ENCODE data around the genes MEIOC and GFAP.

GRCh38 chr17:44374512-44375229, 11.0 kb upstream of the FAM171A2 start:
- RRBS: over 99% methylated on average over 3 of the region's 29 CpGs
CAGE:
- cytosol, long polyA plus RNA: no peak
- long polyA plus RNA: no peak
- nucleus, long polyA plus RNA: no peak

DNA sequence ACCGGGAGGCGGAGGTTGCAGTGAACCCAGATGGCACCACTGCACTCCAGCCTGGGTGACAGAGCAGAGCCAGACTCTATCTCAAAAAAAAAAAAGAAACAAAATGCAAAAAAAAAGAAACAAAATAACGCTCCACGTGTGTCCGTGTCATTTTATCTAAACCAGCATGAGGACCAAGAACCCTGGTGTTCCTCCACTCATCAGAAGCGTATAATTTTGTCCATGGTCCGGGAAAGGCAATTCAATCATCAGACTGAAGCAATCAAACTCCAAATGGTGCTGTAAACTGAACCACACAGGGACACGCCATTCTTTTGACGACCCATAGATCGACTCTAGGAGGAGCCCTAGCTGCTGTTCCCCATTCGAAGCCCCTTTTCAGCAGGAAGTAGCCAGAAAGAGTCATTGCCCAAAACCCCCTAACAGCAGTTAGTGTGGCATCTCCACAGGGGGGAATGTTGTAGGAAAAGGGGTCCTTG, 8.1 kb upstream of the GPATCH8 start:
- RRBS: no CpG with 5 or more reads among the region's 11 CpGs
CAGE:
- cytosol, long polyA plus RNA: no peak
- long polyA plus RNA: no peak
- nucleus, long polyA plus RNA: no peak

DNA sequence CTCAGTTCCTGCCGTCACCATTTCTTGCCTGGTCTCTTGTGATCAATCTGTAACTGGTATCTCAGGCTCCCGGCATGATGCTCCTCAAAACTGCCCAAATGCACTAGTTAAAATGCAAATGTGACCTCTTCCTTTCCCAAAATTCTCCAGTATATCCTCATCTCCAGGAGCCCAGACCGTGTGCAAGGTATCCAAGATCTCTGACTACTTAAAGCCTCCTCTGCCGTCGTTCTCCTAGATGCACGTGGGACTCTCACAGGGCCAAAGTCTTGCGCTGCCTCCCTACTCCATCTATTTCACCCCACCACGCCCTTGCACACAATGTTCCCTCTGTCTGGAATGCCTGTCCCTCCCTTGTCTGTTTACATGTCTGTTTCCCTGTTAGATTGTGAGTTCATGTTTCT, 5.1 kb upstream of the FZD2 start:
- RRBS: no CpG with 5 or more reads among the region's 8 CpGs
CAGE:
- cytosol, long polyA plus RNA: no peak
- long polyA plus RNA: no peak
- nucleus, long polyA plus RNA: no peak

GRCh38 chr17:44655916-44656613, at the start of gene MEIOC:
MEIOC (plus strand) TSS chr17:44656468.
- RRBS: 5% methylated on average over 10 of the region's 55 CpGs
CAGE:
- cytosol, long polyA plus RNA: no peak
- long polyA plus RNA: no peak
- nucleus, long polyA plus RNA: no peak

DNA sequence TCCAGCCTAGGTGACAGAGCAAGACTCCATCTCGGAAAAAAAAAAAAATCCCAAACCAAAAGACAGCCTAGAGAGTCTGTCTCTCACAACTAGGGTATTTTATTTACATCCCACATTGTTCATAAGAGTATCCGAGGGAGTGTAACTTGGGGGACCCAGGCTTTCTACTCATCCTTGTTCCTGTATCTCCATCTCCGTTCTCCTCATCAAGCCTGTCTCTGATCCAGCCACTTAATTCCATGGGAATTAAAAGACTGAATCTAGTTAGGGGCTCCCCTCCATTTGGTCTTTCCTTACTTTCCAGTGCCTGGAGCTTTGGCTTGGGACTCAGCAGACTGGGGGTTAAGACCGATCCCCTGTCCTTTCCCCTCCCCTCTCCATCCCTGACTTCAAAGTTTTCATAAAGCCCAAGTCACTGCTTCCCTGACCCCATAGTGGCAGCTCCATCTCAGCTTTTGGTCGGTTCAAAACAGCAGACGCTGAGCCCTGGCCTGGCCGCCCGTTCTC, 1.7 kb upstream of the HIGD1B start:
- RRBS: no CpG with 5 or more reads among the region's 8 CpGs
CAGE:
- cytosol, long polyA plus RNA: no peak
- long polyA plus RNA: no peak
- nucleus, long polyA plus RNA: no peak

DNA sequence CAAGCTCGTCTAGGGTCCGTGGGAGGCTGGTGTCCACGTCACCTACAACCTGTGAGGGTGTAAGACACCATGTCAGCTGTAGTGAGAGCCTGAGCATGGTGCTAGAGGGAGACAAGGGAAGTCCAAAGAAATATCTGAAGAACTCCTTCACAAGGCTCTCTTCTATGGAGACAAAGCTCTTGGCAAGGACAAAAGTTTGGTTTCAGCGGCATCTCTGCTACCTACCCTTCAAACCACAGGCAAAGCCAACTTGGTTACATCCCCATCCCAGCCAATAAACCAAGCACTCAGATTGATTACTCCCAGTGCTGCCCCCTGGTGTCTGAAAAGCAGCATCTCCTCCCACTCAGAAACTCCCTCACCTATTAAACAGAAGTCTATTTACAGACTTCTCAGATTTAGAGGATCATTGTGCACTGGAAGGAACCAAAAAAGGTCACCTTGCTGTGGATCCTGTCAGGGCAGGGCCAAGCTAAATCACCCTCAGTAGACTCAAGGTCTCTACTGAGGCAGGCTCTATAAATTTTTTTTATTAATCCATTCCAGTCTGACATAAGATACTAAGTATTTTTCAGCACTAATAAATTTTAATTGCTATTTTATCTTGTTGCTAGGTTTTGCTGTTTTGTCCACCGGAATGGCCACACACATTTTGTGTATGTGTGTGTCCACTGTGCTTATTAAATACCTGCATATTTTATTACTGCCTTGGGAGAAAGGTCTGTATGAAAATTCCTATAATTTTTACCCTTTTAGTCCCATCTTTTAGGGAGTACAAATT, 17.5 kb downstream of the HIGD1B start:
- RRBS: no CpG with 5 or more reads among the region's 5 CpGs
CAGE:
- cytosol, long polyA plus RNA: no peak
- long polyA plus RNA: no peak
- nucleus, long polyA plus RNA: no peak

DNA sequence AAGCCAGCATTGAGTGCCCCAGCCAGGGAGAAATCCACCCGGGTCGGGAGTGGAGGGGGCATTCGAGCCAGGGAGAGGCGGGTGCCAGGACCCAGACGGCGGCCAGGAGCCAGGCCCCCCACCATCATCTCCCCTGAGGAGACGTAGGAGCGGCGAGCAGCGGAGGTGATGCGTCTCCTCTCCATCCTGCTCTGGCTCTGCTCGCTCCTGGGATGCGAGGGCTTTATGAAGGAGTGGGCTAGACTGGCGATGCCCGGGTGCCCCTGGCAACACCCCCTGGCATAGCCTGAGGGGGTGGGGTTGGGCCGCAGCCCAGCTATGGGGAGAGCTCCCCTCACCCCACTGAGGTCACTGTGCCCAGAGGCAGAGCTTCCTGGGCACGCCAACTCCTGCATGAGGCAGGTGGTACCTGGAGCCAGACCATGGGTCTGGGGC, at the start of gene GFAP:
Gene GFAP (minus strand): TSS at position 199 of the 435 bp plus-strand sequence.
- RRBS: 100% methylated on average over 1 of the region's 17 CpGs
CAGE:
- cytosol, long polyA plus RNA: no peak
- long polyA plus RNA: no peak
- nucleus, long polyA plus RNA: no peak

DNA sequence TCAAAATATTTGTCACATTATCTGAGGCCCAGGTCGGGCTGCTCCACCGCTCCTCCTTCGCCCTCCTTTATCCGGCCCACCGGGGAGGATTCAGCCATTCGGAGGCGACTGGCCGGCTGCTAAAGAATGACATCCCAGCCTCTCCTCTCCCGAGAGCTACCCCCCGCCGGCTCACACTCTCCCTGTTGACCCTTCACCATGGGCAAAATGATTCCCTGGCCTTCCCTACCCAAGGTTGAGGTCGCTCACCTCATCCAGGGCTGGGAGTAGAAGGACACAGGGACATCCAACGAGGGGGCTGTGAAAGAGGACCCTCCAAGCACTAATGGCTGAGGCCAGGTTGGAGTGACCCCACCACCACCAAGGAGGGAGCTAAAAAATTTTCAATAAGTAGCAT, 1.4 kb upstream of the C1QL1 start:
- RRBS: 96% methylated on average over 3 of the region's 13 CpGs
CAGE:
- cytosol, long polyA plus RNA: no peak
- long polyA plus RNA: no peak
- nucleus, long polyA plus RNA: no peak

GRCh38 chr17:44983442-44983934, 15.4 kb upstream of the C1QL1 start:
- RRBS: no CpG with 5 or more reads among the region's 5 CpGs
CAGE:
- cytosol, long polyA plus RNA: no peak
- long polyA plus RNA: no peak
- nucleus, long polyA plus RNA: no peak

- RRBS: no CpG with 5 or more reads among the region's 2 CpGs
CAGE:
- cytosol, long polyA plus RNA: no peak
- long polyA plus RNA: no peak
- nucleus, long polyA plus RNA: no peak
Observed at GRCh38 chr17:45041935-45042275, 9.5 kb downstream of the DCAKD start.

GRCh38 chr17:45092061-45092601, 31.0 kb downstream of the NMT1 start:
- RRBS: no CpG with 5 or more reads among the region's 8 CpGs
CAGE:
- cytosol, long polyA plus RNA: no peak
- long polyA plus RNA: no peak
- nucleus, long polyA plus RNA: no peak

GRCh38 chr17:45103248-45104085, 28.8 kb downstream of the PLCD3 start:
- RRBS: no CpG with 5 or more reads among the region's 18 CpGs
CAGE:
- cytosol, long polyA plus RNA: no peak
- long polyA plus RNA: no peak
- nucleus, long polyA plus RNA: no peak

DNA sequence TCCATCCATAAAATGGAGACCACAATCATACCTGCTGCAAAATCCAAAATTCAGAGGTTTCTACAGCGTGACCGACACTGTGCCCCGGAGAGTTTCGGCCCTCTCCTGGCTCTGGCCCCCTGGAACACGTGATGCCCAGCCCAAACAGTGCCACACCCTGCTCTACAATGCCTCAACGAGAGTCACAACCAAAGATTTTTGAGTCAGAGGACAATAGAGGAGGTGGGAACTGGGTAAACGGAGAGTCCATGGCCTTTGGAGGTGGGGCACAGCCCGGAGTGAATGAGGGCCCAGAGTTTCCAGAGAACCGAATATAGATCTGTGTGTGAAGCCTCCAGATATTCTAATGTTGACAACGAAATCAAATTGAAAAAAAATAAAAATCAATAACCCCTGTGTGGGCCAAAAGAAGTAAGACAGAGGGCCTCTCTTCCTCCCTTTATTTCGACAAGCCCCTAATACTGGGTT, 9.6 kb downstream of the PLCD3 start:
- RRBS: no CpG with 5 or more reads among the region's 11 CpGs
CAGE:
- cytosol, long polyA plus RNA: no peak
- long polyA plus RNA: no peak
- nucleus, long polyA plus RNA: no peak

GRCh38 chr17:45127778-45128503, 4.4 kb downstream of the PLCD3 start:
- RRBS: no CpG with 5 or more reads among the region's 16 CpGs
CAGE:
- cytosol, long polyA plus RNA: no peak
- long polyA plus RNA: no peak
- nucleus, long polyA plus RNA: no peak

- RRBS: no CpG with 5 or more reads among the region's 15 CpGs
CAGE:
- cytosol, long polyA plus RNA: no peak
- long polyA plus RNA: no peak
- nucleus, long polyA plus RNA: no peak
Observed at GRCh38 chr17:45135973-45136446, 523 bp downstream of the ACBD4 start.

- RRBS: 1% methylated on average over 21 of the region's 55 CpGs
CAGE:
- cytosol, long polyA plus RNA: no peak
- long polyA plus RNA: start-site peak on the plus strand at chr17:45149938-45149962, 59 and 36 reads in 2 replicates; start-site peak on the plus strand at chr17:45150287-45150306, 100 and 100 reads in 2 replicates; start-site peak on the plus strand at chr17:45150400-45150472, 17 and 19 reads in 2 replicates
- nucleus, long polyA plus RNA: no peak
Observed at GRCh38 chr17:45149677-45150679, 1.7 kb downstream of the HEXIM1 start.

DNA sequence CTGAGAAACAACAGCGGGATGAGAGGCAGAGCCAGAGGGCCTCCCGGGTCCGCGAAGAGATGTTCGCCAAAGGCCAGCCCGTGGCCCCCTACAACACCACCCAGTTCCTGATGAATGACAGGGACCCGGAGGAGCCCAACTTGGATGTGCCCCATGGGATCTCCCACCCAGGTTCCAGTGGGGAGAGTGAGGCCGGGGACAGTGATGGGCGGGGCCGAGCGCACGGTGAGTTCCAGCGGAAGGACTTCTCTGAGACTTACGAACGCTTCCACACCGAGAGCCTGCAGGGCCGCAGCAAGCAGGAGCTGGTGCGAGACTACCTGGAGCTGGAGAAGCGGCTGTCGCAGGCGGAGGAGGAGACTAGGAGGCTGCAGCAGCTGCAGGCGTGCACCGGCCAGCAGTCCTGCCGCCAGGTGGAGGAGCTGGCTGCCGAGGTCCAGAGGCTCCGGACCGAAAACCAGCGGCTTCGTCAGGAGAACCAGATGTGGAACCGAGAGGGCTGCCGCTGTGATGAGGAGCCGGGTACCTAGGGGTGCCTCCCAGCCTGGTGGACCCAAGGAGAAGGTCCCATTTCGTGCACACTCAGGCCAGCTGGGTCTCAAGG, 7.7 kb downstream of the HEXIM2 start:
- RRBS: 97% methylated on average over 17 of the region's 33 CpGs
CAGE:
- cytosol, long polyA plus RNA: no peak
- long polyA plus RNA: no peak
- nucleus, long polyA plus RNA: no peak

- RRBS: no CpG with 5 or more reads among the region's 5 CpGs
CAGE:
- cytosol, long polyA plus RNA: no peak
- long polyA plus RNA: no peak
- nucleus, long polyA plus RNA: no peak
Observed at GRCh38 chr17:45291189-45291709, 25.6 kb downstream of the MAP3K14 start.

- RRBS: no CpG with 5 or more reads among the region's 7 CpGs
CAGE:
- cytosol, long polyA plus RNA: no peak
- long polyA plus RNA: no peak
- nucleus, long polyA plus RNA: no peak
Observed at GRCh38 chr17:45406197-45406668, 26.4 kb downstream of the ARHGAP27 start.

DNA sequence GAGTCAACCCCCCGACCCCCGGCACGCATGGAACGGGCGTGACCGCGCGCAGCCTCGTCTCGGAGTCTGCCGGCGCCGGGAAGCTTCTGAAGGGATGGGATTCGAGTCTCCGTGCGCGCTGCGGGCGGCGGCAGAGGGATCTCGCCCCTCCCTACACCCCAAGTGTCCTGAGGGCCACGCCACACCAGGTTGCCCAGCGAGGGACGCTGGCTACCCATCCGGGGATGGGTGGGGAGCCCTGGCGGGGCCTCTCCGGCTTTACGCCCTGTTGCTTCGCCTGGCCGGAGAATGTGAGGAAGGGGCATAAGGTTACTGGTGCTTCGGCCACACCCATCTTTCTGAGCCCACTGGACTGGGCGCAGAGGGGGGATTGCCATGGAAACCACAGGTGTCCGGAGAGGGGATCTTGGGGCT, 1.8 kb downstream of the MAPT start:
- RRBS: 8% methylated on average over 12 of the region's 33 CpGs
CAGE:
- cytosol, long polyA plus RNA: no peak
- long polyA plus RNA: no peak
- nucleus, long polyA plus RNA: no peak